Umbilical cord (tissue), 2 donors: ENCODE measurements around the genes ASB2 and SERPINA6.

DNA sequence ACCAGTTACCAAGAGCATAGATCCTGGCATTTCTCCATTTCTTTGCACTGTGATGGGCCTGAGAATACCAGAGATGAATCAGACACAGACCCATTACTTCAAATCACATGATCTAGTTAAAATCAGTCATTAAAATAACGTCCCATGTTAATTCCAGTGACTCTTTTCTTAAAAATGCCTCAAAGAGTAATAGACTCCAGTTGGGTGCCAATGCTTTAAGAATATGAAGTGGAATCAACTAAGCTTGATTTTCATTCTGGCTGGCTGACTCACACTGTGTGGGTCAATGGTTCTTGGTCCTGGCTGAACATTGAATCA is 11.1 kb downstream of the ASB2 start:
- RAMPAGE, long total RNA = no peak

DNA sequence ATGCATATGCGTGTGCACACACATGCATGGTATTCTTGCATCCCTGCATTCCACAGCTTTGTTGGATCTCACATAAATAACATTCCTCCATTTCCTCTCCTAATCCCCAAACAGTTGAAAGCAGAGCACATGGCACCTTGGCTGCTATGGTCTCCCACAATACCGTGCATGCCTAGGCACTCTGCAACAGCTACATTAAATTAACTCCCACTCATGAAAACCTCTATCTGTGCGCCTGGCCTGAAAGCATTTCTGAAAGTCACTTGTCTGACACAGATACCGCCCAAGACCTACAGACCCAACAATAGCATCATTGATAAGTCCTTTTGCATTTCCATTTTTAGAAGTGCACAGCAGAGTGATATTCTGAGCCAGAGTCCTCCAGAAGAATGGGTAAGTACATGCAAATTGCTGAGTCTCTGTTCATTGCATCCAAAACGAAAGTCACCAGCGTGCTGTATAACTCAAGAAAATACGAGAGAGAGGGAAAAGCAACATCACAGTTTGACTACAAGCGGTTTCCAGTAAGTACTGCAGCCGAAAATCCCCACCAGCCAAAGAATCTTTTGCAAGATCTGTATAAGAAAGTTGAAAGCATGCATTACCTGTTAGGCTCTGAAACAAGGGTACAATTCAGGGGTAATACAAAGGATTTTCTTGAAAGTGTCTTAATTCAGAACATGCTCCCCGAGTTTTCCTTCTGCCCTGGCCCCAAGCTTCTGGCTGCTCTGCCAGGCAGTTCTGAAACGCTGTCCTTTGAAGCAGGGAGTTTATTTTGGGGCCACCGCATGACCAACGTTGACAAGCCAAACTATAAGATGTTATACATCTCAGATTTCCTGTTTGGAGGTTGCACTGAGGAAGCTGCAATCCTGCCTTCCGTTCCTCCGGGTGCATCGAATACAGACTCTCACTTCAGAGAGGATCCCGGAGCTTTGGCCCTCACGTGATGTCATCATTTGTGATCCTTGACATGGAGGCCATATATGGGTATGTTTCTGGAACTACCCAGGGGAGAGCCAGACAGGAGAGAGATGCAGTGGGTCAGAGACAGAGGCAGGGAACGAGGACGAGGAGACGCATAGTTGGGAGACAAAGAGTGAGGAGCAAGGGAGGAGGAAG is at the start of gene ASB2:
TSS of gene ASB2 (minus strand) at position 742 of the 1,122 bp plus-strand sequence.
- RAMPAGE, long total RNA = start-site peak on the minus strand centred at position 911 of the sequence, 37 bp wide, 11 and 9 reads in 2 replicates

- RAMPAGE, long total RNA = no peak
These were observed 679 bp upstream of the ASB2 start for GRCh38 chr14:93976951-93977547.

DNA sequence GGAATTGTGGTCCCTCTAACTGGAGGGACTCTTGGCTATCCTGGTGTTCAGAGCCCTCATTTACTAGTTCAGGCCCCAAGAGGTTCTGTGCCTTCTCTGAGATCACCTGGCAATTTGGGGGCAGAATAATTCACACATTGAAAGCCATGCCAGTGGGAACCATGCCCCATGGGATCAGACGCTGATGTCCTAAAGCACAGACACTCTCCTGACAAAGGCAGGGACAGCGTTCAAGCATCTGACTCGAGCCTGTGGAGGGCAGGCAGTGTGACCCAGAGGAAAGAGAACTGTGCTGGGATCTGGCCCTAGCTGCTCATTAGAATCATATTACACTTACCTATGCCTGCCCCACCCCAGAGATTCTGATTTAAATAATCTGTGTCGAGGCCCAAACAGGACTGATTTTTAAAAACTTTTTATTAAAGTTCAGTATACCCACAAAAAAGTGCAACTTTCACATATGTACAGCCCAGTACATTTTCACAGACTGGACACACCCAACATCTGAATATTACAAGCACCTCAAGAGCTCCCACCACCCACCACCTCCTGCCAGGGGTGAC is 2.4 kb upstream of the ASB2 start:
- RAMPAGE, long total RNA = no peak

DNA sequence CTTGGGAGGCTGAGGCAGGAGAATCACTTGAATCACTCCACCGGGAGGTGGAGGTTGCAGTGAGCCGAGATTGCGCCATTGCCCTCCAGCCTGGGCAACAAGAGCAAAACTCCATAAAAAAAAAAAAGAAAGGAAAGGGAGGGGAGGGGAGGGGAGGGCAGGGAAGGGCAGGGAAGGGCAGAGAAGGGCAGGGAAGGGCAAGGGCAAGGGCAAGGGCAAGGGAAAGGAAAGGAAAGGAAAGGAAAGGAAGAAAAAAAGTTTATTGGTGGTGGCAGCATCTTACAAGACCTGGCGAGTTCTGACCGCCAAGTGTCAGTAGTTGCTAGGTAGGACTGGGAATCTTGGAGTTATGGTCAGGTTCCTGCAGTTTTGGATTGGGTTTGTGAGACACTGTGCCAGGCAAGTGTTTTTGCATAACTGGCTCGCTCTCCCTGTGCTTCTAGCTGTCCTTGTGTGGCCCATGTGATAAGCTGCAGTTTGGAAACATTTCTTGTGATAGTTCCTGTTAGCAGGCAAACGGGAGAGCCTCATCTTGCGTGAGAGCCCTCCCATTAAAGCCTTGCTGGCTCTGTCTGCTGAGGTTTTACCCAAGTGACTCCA is 20.1 kb downstream of the IFI27L2 start:
- RAMPAGE, long total RNA = no peak

DNA sequence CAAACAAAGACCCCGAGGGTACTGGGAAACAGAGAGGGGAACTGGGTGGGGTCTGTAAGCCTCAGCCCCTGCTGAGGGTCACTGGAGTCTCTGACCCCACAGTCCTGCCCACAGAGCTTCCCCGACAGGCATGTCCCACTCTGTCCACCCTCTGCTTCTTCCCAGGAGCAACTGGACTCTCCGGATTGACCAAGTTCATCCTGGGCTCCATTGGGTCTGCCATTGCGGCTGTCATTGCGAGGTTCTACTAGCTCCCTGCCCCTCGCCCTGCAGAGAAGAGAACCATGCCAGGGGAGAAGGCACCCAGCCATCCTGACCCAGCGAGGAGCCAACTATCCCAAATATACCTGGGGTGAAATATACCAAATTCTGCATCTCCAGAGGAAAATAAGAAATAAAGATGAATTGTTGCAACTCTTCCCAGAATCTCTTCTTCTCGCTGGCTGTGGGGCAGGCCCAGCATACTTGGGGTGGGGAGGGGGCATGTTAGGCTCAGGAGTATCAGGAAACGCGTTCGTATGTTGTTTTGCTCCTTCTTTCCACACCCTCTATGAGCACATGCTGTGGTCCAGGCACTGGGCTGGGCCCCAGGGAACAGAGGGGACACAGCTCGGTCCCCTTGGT is 13.0 kb downstream of the IFI27L2 start:
- RAMPAGE, long total RNA = no peak

- RAMPAGE, long total RNA = no peak
These were observed 1.1 kb upstream of the SERPINA10 start for GRCh38 chr14:94294098-94294722.

GRCh38 chr14:94312606-94313367 is 10.3 kb downstream of the SERPINA6 start:
- RAMPAGE, long total RNA = no peak

GRCh38 chr14:94323099-94323658 is at the start of gene SERPINA6:
SERPINA6 (minus strand) TSS chr14:94323336.
- RAMPAGE, long total RNA = no peak

GRCh38 chr14:94355248-94355589 is 32.1 kb upstream of the SERPINA6 start:
- RAMPAGE, long total RNA = no peak

DNA sequence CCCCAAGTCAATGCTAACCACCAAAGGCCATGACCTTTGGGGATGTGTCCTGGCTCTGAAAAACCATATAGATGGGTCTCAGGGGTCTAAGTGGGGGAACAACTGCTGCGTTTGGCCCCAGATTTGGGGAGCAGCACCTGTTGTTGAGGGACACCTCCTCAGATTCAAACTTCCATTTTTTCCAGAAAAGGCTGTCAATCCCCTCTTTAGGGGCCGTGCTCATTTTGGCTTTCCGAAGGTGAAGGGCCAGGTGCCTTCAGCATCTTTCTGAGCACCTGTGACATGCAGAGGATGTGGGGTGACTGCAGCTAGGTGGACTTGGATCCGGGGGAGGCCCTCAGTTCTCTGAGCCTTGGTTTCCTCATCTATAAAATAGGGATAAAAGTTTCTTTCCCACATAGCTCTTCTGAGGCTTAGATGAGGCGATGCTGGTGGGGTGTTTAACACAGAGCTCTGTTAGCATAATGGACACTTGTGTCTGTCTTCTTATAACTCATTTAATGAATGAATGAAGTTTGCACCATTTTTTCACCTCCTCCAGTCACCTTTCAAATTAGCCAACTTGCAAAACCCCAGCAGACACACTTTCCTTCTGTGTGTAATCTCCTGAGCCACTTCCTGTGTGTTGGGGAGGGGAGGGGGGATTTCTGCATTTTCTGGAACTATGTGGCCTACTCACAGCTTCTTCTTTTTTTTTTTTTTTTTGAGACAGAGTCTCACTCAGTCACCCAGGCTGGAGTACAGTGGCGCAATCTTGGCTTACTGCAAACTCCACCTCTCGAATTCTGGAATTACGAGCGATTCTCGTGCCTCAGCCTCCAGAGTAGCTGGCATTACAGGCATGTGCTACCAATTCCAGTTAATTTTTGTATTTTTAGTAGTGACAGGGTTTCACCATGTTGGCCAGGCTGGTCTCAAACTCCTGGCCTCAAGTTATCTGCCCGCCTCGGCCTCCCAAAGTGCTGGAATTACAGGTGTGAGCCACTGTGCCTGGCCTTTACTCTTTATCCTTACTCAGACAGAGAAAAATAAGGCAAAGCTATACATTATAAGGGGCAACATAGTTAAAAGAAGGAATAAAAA is 4.0 kb upstream of the SERPINA1 start:
- RAMPAGE, long total RNA = no peak

GRCh38 chr14:94504163-94504422 is 5.2 kb downstream of the SERPINA12 start:
- RAMPAGE, long total RNA = no peak

DNA sequence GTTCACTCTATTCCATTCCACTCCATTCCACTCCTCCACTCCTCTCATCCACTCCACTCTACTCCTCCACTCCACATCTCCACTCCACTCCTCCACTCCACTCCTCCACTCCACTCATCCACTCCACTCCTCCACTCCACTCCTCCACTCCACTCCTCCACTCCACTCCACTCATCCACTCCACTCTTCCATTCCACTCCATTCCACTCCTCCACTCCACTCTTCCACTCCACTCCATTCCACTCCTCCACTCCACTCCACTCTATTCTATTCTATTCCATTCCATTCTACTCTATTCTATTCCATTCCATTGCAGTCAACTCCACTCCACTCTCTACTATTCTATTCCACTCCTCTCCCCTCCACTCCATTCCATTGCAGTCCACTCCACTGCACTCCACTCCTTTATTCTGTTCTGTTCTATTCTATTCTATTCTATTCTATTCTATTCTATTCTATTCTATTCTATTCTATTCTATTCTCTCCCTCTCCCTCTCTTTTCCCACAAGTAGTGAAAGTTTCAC is 10.0 kb downstream of the SERPINA5 start:
- RAMPAGE, long total RNA = no peak

DNA sequence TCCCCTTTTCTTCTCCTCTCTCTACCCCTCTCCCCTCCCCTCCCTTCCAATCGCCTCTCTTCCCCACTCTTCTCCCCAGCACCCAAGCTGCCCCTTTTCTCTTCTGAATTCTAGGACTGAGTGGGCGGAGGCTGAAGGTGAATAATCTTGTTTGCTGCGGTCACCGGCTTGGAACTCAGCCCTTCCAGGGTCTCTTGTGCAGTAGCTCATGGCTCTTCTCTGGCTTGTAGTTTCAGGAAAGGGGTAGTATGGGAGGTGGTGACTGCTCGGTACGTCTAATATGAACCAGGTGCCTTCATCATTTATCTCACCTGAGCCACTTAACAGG is 1.0 kb downstream of the SERPINA3 start:
- RAMPAGE, long total RNA = no peak

- RAMPAGE, long total RNA = no peak
These were observed 1.5 kb downstream of the SERPINA3 start for GRCh38 chr14:94613561-94614145.

DNA sequence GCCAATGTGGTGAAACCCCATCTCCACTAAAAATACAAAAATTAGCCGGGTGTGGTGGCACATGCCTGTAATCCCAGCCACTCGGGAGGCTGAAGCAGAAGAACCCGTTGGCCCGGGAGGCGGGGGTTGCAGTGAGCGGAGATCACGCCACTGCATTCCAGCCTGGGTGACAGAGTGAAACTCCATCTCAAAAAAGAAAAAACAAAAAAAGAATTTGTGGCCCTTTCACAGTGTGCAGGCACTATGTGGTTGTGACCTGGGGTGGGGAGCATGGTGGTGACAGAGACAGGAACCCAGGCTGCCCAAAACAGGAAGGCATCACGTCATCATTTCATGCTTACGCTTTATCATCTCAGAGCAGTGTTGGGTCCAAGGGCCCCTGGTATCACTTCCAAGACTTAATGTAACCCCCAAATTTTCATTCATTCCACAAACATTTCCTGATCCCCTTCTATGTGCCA is 175.7 kb upstream of the GSC start:
- RAMPAGE, long total RNA = no peak

DNA sequence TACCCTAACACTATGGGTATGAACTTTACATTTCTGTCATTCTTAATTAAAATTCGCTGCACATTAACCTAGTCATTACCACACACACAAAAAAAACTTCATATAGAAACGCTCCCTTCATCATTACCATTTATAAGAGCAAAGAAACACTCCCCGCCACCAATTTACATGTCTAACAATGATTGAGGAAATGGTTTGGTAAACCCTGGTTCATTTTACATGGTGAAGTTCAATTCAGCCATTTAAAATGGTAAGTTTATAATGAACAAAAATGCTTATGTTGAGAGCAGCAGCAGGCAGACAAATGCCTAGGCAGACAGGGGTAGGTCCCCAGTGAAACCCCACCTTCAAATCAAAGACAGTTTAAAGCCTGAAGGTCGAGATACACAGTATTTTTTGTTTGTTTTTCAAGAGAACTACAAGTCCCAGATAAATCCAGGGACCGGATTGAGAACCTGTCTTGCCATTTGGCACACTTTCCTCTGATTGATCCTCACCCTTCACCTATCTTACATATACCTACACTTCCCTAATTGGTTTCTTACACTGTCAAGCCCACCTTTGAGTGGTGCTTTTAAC is 11.4 kb downstream of the DICER1 start:
- RAMPAGE, long total RNA = no peak

- RAMPAGE, long total RNA = no peak
These were observed 28.7 kb upstream of the DICER1 start for GRCh38 chr14:95185958-95186597.

DNA sequence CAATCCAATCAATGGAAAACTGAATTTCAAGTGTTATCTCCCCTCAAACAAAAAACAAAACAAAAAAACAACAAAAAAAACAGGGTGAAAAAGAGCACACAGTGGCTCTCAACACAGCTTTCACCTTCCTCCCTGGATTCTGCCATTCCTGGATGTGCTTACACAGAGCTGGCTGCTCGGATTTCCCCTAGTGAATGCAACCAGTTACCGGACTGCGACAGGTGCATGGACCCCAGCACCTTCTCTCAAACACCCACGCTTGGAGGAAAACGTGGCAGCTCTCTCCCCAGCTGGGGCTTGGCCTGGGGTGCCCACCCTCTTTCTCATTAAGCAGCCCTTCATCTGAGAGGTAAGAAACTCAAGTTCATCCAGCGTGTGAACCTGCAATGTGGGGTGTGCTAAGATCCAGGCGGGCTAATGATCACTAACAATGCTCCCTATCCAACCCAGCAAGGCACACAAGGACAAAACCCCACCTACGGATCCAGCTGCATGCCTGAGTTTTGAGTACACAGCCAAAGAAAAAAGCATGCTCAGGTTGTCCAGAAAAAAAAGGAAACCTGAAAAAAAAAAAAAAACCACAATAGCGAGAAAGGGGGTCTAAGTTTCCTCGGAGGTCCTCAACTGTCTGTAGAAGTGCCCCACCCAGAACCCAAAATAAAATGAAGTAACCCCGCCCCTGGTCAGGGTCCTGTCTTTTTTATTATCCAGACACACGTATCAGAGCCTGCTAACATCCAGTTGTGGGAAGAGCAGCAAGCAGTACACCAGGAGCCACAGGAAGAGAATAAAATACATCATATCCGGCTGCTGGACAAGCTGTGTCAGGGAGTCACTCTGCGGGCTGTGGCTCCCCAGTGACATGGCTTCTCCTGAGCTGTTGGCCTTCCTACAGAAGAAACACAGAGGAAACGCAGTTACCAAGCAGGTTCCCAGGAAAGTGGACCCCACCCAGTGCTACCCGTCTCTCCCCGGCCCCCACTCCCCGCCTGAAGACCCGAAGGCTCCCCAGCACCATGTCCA is 33.8 kb upstream of the DICER1 start:
- RAMPAGE, long total RNA = no peak

GRCh38 chr14:95208647-95209272 is 51.4 kb upstream of the DICER1 start:
- RAMPAGE, long total RNA = no peak